ENCODE results near the genes TRAF2, NPDC1, TMEM210, RNF208 and NOXA1.

GRCh38 chr9:136885994-136886932 lies at the start of gene TRAF2:
Gene TRAF2 (plus strand): TSS chr9:136886516.
- RRBS: 2% methylated on average over 55 of the region's 135 CpGs

- RRBS: 95% methylated on average over 1 of the region's 16 CpGs
Measured at GRCh38 chr9:136928515-136929371, 15.8 kb downstream of the FBXW5 start.

- RRBS: 7% methylated on average over 27 of the region's 45 CpGs
Measured at GRCh38 chr9:137045969-137046354, at the start of gene NPDC1. Gene NPDC1 (minus strand): TSS chr9:137046177.

- RRBS: 8% methylated on average over 22 of the region's 36 CpGs
Measured at GRCh38 chr9:137046355-137046953, 477 bp upstream of the NPDC1 start.

GRCh38 chr9:137048438-137049342 lies 2.7 kb upstream of the NPDC1 start:
- RRBS: 55% methylated on average over 11 of the region's 67 CpGs

DNA sequence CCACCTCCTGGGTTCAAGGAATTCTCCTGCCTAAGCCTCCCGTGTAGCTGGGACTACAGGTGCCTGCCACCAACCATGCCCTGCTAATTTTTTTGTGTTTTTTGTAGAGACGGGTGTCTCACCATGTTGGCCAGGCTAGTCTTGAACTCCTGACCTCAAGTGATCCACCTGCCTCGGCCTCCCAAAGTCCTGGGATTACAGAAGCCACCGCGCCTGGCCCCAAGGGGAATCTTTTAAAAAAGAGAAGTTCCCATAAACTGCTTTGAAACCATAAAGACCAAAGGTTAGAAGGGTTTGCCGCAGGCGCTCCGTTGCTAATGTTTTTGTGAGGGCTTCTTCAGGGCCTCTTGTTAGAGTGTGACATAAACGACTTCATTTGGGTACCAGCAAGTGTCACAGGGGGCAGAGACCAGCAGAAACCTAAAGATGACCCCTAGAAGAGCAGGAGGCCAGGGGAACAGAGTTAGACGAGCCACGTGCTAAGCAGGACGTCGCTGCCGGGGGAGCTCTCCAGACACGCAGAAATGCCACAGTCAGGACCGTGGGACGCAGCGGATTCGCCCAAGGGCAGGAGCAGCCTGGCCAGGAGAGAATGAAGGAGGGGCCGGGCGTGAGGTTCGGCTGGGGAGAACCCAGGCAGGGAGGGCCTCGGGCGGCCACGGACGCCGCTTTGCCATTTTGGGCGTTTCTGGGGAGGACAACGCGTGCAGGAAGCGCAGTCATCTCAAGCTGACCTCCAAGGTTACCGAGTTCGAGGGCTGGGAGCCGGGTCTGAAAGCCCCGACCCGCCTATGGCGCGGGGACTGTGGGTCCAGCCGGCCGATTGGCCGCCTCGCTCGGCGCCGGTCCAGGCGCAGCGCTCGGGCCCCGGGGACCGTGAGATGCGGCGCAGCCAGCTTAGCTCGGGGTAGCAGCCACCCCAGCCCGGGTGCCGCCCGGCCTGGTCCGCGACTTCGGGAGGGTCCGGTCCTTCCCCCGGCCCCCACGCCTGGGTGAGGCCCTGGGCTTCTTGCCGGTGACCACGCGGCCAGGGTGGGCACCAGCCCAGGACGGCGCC lies 999 bp upstream of the MAN1B1 start:
- RRBS: 5% methylated on average over 13 of the region's 67 CpGs

- RRBS: no CpG with 5 or more reads among the region's 40 CpGs
Measured at GRCh38 chr9:137087235-137087953, 609 bp downstream of the MAN1B1 start.

DNA sequence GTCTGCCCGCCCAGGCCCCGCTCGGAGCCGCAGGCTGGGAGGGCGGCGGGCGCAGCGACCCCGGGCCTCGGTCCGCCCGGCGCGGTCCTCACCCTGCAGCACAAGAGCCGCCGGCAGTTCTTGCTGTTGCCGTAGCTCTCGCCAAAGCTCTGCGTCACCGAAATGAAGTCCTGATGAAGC lies 9.6 kb upstream of the GRIN1 start:
- RRBS: 4% methylated on average over 3 of the region's 20 CpGs

DNA sequence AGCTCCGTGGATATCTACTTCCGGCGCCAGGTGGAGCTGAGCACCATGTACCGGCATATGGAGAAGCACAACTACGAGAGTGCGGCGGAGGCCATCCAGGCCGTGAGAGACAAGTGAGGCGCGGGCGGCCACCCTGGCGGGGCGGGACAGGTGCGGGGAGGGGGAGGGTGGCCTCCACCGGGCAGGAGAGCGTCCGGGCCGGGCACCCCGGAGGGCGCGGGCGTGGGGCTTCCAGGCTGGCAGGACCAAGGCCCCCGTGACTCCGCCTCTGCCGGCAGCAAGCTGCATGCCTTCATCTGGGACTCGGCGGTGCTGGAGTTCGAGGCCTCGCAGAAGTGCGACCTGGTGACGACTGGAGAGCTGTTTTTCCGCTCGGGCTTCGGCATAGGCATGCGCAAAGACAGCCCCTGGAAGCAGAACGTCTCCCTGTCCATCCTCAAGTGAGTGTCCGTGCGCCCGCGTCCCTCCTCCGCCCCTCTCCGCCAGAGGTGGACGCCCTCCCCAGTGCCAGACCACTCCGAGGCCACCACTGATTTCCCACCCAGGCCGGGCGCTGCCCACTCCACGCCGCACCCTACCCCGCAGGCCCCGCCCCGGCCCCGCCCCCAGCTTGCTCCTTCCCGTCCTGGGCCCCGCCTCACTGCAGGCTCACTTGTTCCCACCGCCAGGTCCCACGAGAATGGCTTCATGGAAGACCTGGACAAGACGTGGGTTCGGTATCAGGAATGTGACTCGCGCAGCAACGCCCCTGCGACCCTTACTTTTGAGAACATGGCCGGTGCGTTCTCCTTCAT lies 6.8 kb downstream of the LRRC26 start:
- RRBS: 14% methylated on average over 16 of the region's 64 CpGs

DNA sequence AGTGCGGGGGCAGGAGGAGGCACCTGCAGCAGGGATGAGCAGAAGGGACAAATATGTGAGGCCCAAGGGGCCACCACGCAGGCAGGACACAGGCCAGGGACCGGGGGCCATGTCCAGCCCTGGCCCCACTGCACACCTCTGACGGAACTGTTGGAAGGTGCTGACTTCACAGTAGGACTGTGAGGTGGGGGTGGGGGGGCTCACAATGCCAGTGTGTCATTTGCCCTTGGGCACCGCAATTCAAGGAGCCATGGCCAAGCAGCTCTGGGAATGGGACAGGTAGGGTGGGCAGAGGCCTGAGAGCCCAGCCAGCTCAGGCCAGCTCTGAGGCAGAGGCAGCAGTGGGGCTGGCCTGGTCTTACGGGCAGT lies at the start of gene TMEM210:
TMEM210 (minus strand) TSS at position 140 of the 369 bp plus-strand sequence.
- RRBS: no CpG with 5 or more reads among the region's 6 CpGs

DNA sequence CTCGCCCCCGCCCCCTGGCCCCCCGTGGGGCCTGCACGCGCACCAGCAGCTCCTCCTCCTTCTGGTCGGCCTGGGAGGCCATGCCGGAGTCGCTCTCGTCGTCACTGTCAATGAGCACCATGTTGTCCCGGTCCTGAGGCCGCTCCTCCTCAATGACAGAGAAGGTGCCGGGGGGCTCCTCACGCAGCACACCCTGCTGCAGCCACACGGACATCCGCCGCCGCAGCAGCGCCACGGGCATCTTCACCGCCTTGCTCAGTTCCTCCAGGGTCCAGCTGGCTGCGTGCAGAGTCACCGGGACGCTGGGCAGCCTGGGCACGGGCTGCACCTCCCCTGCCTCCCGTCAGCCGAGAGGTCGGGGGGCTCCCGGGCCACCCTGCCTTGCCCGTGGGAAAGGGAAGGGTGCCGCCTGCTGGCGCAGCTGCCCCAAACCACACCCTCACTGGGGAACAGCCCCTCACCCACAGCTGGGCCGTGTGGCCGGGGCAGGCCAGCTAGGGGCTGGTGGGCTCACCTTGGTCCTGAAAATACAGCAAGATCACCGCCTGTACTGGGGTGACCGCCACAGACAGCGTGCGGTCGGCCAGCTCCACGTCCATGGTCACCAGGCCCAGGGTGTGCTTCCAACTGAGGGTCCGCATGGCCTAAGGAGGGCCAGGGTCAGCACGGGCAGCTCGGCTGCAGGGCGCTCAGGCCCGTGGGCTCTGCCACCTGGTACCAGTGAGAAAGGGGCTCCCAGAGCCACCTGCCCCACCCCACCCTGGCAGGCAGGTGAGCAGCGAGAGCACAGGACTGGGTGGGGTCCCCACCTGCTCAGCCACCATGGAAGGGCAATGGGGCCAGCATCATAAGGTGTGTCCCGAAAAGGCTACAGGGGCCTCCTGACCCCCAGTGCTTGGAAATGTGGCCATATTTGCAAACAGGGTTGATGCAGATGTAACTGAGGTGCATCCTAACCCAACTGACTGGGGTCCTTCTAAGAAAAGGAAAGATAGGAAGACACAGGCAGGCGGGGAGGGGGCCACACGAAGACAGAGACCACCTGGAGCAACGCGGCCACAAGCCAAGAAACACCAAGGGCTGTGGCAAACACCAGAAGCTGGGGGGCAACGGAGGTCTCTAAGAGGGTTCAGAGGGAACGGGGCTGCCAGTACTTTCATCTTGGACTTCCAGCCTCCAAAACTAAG lies 3.7 kb upstream of the TMEM210 start:
- RRBS: 13% methylated on average over 9 of the region's 53 CpGs

- RRBS: no CpG with 5 or more reads among the region's 17 CpGs
Measured at GRCh38 chr9:137194320-137194772, 5.9 kb downstream of the SSNA1 start.

DNA sequence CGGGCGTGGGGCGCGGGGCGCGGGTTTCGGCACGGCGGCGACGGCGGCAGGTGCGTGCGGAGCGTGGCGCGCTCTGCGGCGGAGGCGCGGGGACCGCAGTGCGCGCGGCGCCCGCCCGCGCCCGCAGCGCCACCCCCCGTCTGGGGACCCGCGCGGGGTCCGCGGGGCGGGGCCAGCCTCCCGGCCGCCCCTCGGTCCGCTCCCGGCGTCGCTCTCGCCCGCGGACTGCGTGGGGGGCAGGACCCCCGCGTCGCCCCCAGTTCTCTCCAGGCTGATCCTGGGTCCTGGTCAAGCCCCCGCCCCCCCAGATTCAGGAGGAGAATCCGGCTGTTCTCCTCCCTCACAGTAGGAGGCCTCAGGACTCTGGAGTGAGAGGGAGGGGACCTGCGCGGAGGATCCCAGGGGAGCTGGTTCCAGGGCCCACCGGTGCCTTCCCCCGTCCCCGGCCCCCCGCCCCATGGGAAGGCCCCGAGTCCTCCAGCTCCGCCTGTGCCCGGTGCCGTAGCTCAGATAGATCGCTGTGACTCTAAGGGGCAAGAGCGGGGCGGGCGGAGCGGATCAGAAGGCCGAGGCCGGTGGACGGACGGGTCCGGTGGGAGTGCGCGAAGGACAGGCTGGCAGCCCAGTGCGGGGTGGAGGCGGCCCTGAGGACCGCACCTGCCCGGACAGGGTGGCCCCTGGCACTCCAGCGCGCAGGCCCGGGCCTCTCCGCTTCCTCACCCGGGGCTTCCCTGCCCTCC lies at the start of gene RNF208:
RNF208 (minus strand) TSS at position 75 of the 740 bp plus-strand sequence.
- RRBS: 87% methylated on average over 20 of the region's 85 CpGs

DNA sequence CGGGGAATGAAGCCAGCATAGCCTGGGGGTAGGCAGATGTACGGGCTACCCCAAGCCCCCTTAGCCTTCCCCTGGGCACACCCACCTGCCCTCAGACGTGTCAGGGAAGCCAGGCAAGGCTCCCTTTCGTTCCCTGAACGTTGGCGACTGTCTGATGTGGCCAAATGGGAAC lies 3.0 kb downstream of the FAM166A start:
- RRBS: no CpG with 5 or more reads among the region's 6 CpGs

DNA sequence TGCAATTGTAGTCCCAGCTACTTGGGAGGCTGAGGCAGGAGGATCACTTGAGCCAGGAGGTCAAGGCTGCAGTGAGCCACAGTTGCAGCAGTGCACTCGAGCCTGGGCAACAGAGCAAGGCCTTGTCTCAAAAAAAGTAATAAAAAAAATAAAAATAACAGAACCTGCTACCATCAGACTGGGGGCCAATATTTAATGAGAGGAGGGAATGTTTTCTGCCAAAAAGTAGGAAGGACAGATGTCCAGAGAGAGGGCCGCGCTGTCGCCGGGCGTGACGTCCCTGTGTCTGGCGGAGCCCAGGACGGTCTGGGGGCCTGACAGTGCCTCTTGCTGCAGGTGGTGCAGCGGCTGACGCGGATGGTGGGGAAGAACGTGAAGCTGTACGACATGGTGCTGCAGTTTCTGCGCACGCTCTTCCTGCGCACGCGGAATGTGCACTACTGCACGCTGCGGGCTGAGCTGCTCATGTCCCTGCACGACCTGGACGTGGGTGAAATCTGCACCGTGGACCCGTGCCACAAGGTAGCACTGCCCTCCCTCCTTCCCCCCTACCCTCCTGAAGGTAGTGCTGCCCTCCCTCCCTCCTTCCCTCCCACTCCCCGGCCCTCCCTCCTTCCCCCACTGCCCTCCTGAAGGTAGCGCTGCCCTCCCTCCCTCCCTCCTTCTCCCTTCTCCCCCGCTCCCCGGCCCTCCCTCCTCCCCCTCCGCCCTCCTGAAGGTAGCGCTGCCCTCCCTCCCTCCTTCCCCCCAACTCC lies 7.8 kb downstream of the NELFB start:
- RRBS: 63% methylated on average over 8 of the region's 31 CpGs

GRCh38 chr9:137294126-137294684 lies 7.9 kb downstream of the NRARP start:
- RRBS: no CpG with 5 or more reads among the region's 10 CpGs

GRCh38 chr9:137305973-137306867 lies 4.1 kb upstream of the NRARP start:
- RRBS: 40% methylated on average over 1 of the region's 34 CpGs

DNA sequence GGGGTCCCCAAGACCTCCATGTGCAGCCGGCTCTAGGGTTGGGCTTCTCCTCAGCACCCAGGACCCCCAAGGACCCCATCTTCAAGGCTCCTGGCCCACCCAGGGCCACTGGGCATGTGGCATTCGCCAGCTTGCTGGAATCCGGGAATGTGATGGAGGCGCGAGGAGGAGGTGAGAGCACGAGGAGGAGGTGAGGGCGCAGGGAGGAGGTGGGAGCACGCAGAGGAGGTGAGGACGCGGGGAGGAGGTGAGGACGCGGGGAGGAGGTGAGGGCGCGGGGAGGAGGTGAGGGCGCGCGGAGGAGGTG lies 41.2 kb downstream of the EXD3 start:
- RRBS: 86% methylated on average over 2 of the region's 17 CpGs

GRCh38 chr9:137423063-137423768 lies at the start of gene NOXA1:
Gene NOXA1 (plus strand): TSS chr9:137423393.
- RRBS: 10% methylated on average over 54 of the region's 95 CpGs

GRCh38 chr9:137429970-137430579 lies 6.9 kb downstream of the NOXA1 start:
- RRBS: 0% methylated on average over 3 of the region's 28 CpGs